A673 (cell line): ENCODE data around the gene SMCO2.

GRCh38 chr12:25975970-25976922 lies 17.8 kb downstream of the RASSF8 start:
- PRO-cap, result no peak

- PRO-cap, result no peak
Observed at GRCh38 chr12:25986174-25986403, 27.6 kb downstream of the RASSF8 start.

- PRO-cap, result no peak
Observed at GRCh38 chr12:26109029-26109878, 15.6 kb downstream of the BHLHE41 start.

GRCh38 chr12:26226293-26227153 lies 31.1 kb downstream of the SSPN start:
- PRO-cap, result no peak

GRCh38 chr12:26287885-26288751 lies 92.7 kb downstream of the SSPN start:
- PRO-cap, result no peak

- PRO-cap, result no peak
Observed at GRCh38 chr12:26600383-26600965, 232.5 kb downstream of the ITPR2 start.

GRCh38 chr12:26612784-26613529 lies 220.0 kb downstream of the ITPR2 start:
- PRO-cap, result no peak

DNA sequence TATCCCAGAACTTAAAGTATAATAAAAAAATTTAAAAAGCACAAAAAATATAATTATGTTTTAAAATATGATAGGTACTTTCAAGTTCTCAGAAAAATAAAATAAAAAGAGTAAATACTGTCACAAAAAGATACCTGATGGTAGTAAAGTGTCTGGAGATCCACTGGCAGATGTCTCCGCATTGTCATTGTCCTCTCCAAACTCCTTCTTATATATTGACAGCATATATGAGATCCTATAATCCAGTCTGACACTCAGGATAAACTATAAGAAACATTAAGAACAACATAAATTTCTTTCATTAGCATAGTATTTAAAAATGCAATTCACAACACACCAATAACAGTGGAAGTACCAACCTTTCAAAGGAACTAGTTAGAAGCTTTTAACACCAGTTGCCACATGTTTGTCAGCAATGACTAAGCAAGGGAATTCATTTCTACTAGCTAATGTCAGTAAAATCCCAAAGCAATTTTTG lies 205.1 kb downstream of the ITPR2 start:
- PRO-cap, result no peak

DNA sequence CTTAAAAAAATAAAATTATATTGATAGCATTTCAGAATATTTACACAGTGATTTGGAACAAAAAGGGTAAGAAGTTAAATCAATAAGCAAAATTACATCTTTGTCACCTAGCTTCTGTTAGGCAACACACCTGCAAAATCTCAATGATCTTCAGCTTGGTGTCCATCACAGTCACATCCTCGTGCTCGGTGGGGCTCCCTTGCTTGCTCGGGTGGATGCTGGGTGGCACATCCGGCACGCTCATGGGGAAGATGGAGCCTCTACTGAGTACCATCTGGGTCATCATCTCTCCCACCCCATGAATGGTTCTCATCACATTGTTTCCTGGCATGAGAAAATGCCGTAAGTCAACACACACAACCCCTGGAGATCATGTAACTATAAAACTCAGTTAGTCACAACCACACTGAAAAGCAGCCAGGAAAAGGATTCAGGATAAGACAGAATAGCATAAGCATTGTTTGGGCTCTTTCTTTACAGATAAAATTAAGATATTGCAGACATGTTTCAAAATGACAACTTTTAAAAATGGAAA lies 201.2 kb downstream of the ITPR2 start:
- PRO-cap, result no peak

DNA sequence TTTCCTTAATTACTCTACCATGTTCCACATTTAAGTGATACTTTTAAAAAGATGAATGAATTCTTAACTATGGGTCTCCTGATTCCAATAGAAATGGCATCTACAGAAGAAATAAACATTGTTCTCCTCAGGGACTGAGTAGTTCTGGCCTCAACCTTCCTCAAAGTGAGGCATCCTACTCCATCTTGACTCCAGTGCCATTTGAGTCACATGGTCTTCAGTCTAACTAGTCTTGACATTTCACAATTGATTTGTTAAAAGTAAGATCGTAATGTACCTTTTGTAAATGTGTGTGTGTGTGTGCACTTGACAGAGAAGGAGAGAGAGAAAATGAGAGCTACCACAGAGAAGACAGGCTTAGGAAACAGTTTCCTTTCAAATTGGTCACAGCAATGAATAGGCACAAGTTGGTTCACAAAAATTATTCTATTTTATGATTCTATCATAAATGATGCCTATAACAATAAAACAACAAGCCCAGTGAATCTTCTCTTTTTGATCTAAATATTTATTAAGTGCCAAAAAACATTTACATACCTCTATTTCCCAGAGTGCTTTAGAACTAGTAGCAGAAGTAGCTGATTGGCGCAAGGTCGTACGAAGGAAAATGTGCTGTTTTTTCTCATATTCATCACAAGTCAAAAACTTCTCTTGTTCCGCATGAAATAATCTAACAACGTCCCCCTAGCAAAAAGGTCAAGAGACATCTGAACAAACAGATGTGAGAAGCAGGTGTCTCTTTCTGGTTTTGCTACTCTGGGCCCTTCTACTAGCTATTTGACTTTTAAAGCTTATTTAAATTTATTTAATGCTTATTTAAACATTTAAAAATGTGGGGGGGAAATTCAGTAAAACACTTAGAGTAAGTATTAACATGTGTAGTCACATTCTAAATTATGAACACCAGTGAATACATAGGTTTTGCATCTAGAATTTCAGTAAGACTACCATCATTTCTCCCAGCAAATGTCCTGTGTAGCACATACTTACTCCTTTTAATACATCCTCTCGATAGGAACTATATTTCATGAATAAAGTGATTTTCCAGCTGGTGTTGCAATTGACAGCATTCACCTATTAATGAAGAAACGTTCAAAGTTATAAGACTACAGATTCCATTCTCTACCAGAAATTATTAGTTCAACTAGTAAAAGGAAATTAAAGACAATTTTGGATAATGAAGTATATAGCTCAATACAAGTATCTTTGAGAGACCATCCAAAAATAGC lies 117.8 kb downstream of the ITPR2 start:
- PRO-cap, result no peak

GRCh38 chr12:26738499-26739240 lies 94.3 kb downstream of the ITPR2 start:
- PRO-cap, result no peak

DNA sequence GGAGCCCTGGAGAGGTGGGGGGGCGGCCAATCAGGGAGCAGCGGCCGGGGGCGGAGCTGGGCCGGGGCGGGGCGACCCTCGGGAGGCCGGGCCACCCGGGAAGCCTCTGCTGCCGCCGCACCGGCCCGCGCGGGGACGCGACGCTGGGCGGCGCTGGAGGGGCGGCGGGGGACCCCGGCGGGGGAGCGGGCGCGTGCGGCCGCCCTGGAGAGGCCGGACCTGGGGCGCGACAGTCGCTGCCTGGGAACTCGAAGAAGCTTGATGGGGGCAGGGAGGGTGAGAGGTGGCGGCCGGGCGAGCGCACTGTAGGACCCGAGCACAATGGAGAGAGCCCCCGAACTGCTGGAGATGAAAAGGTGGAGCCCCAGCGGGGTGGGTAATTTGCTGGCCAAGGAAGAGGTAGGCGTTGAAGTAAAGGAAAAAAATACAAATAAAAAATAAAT lies 301 bp upstream of the ITPR2 start:
- PRO-cap, result bidirectional peak, plus-strand start at position 135 of the sequence, minus-strand start outside the sequence

GRCh38 chr12:26967403-26967838 lies 29.2 kb downstream of the FGFR1OP2 start:
- PRO-cap, result no peak

DNA sequence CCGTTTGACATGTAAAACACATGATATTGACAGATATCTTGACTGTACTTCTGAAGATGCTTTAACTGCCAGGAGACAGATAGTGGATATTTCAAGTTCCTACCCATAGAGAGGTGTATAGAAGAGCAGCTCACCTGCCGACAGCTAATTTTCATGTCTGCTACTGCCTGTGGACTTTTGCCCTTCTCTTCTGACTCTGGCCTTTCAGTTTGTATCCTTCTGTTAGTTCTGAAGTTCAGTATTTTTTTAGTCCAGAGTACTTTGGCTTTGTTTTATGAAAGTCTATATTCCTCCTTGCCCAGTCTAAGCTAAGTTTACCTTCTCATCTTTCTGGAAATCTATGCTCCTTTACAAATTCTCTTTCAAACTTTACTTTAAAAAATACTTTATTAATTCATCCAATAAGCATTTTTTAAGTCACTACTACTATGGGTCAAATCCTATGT lies 30.8 kb upstream of the STK38L start:
- PRO-cap, result no peak

GRCh38 chr12:27253344-27253747 lies 9.3 kb downstream of the STK38L start:
- PRO-cap, result no peak

DNA sequence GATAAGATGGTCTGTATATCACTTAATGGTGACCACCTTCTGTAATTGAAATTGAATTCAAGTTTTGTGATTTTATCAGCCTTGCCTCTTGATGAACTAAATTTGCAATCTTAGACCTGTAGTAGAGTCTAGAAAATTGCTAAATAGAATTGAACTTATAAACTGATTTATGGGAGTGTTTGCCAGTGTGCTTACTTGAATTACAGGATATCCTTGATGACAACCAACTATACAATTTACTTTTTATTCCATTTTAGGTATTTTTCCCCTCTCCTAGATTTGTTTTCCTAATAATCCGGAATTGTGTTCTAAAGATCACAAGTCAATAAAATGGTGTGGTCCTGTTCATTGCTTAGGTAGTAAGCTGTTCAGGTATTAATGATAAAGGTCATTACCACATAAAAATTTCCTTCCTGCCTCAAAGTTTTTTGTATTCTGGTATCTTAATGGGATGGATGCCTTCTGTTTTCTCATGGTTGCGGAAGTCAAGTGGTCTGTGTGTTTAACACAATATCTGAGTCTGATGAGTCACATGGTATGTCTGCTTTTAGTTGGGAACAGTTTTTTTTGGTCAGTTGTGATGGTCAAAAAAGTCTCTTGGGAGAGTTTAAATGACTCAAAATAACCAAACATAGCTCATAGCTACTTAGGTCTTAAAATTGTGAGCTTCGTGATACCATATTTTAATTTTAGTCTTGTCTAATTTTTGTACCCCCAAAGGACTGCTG lies 40.5 kb downstream of the STK38L start:
- PRO-cap, result no peak

- PRO-cap, result no peak
Observed at GRCh38 chr12:27446594-27446964, at the start of gene SMCO2. Gene SMCO2, plus strand, starts transcription at chr12:27446736.

DNA sequence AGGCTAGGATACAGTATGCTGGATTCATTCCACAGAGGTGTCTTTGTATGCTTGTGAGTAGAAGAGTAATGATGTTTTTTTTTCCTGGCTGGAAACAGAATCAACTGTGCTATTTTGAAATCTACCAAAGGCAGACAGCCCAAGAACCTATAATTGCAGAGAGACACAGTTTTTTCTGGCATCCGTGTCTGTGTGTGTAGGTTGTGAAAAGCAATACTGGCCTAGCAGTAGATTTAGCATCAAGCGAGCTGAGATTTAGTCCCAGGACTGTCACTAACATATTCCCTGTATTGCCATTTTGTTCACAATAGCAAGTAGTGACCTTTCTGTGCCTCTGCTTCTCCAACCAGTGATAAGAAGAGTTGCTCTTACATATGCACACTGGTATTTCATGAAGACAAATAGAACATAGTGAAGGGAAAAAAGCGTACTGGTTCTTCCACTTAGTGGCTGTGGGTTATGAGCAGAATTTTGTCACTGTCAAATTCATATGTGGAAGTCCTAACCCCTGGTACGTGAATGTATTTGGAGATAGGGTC lies 12.4 kb upstream of the PPFIBP1 start:
- PRO-cap, result no peak

DNA sequence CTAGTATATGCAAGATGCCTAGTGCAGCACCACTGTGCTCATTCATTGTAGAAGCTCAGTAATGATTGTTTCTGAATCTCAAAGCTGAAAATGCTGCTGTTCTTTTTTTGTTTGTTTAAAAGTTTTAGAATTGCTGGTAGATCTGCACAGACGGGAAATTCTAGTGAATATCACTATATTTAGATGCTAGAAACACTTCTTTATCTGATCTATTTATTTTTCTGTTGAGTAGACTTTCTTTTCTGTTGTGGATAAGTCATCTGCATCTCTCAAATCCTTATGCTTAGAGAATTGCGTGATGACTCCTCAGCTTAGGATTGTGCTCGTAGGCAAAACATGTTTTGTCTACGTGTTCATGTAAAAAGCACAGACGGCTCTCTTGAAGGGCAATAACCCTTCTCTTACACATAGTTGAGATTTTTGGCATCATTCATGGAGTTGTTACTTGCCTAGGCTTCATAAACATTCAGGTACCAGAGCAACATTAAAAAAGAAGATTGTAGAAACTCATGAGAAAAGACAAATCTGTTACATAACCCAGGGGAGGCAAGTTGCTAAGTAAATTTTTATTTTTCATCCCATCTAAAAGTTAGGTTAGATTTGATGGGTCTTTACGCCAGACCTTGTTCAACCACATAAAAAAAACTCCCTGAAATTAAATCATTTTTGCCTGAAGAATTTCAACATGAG lies 18.6 kb downstream of the PPFIBP1 start:
- PRO-cap, result no peak

DNA sequence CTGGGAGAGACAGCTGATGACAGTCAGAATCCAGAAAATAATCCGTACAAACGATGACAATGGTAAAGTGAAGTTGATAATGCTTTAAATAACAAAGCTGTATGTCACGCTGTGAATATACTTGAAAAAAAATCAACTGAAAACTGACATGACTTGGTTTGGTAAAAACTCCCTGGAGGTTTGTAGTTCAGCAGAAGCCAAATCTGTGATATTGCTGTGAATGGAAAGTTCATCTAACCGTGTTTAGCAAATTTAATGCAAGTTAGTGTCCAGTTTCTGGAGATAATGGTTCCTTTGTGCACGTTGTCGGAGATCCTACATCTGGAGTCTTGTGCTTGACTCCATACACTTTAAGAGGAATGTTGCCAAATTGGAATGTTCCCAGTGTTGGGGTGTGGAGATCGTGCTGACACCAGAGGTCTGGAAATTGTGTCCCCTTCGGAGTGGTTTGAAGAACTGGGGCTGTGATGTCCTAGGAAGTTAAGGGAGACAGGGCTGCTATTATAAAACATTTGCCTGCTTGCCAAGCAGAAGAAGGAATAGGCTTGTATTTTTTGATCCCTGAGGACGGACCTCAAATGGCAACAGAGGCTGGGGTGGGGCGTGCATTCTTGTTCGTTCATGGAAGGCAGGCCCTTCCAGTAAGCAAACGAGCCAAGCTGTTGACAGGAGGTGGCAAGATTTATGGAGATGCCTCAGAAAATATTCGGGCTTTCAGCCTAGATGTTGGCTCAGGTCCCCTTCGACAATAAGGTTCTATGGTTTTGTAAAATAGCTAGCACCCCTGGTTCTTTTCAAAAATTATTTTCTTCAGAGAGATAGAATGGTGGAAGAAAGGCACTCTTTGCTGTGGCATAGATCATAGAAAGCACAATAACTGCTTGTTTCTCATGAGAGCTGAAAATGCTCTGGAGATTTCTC lies 30.7 kb downstream of the PPFIBP1 start:
- PRO-cap, result no peak